ENCODE results near the gene GAS8.

- PRO-cap, 2 experiments = no peak in any of the 2 experiments
Observed at GRCh38 chr16:89270071-89271175, 52.9 kb downstream of the ZNF778 start.

- PRO-cap, 2 experiments = no peak in any of the 2 experiments
Observed at GRCh38 chr16:89281715-89282269, 64.3 kb downstream of the ZNF778 start.

GRCh38 chr16:89335771-89336231, 118.3 kb downstream of the ZNF778 start:
- PRO-cap, 2 experiments = no peak in any of the 2 experiments

GRCh38 chr16:89360777-89361688, 129.3 kb downstream of the ANKRD11 start:
- PRO-cap, 2 experiments = peak in 2 of 2 experiments; most common plus-strand start chr16:89361309 (in 2); most common minus-strand start chr16:89361014 (in 2)

- PRO-cap, 2 experiments = no peak in any of the 2 experiments
Observed at GRCh38 chr16:89400912-89401151, 89.5 kb downstream of the ANKRD11 start.

DNA sequence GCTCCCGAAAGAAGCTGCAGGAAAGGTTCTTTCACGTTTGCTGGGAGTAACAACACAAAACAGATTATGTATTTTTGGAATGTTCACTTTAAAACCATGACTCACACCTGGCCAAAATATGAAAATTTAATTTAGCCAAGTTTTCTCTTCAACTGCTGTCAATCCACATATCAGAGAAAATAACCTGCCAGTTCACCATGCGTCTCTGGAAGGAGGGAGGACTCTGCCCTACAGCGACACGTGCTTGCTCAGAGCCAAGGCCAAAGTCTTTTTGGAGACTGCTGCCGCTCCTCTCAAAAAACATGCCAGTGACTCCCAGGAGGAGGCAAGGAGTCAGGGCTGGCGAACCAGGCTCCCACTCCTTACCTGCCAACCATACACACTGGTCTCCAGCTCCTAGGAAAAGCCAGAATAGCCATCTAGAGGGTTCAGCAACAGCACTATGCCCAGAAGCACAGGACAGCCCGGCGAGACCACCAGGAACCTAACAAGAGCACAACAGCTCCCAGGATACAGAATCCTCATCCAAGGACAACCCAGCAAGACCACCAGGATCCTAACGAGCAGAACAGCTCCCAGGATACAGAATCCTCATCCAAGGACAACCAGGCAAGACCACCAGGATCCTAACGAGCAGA, 73.0 kb downstream of the ANKRD11 start:
- PRO-cap, 2 experiments = no peak in any of the 2 experiments

GRCh38 chr16:89441821-89442273, 48.5 kb downstream of the ANKRD11 start:
- PRO-cap, 2 experiments = no peak in any of the 2 experiments

DNA sequence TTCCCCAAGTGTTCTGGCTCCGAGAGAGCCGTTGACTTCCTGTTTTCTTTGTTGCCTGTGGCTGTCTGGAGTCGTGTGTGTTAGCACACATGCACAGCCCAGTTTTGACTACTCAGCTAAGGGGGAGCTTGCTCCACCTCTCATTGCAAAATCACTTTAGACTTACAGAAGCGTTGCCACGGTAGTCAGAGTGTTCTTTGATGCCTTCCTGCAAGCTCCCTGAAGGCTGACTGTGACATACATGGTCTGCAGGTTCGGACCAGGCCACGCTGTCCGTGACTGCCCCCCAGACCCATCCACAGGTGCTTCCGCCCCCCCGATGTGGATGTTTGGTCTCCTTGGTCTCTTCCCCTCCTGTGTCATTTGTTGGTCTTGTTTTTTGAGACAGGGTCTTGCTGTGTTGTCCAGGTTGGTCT, 25.9 kb upstream of the RPL13 start:
- PRO-cap, 2 experiments = peak in 2 of 2 experiments; most common plus-strand start position 184 of the sequence (in 1); most common minus-strand start position 79 of the sequence (in 2)

DNA sequence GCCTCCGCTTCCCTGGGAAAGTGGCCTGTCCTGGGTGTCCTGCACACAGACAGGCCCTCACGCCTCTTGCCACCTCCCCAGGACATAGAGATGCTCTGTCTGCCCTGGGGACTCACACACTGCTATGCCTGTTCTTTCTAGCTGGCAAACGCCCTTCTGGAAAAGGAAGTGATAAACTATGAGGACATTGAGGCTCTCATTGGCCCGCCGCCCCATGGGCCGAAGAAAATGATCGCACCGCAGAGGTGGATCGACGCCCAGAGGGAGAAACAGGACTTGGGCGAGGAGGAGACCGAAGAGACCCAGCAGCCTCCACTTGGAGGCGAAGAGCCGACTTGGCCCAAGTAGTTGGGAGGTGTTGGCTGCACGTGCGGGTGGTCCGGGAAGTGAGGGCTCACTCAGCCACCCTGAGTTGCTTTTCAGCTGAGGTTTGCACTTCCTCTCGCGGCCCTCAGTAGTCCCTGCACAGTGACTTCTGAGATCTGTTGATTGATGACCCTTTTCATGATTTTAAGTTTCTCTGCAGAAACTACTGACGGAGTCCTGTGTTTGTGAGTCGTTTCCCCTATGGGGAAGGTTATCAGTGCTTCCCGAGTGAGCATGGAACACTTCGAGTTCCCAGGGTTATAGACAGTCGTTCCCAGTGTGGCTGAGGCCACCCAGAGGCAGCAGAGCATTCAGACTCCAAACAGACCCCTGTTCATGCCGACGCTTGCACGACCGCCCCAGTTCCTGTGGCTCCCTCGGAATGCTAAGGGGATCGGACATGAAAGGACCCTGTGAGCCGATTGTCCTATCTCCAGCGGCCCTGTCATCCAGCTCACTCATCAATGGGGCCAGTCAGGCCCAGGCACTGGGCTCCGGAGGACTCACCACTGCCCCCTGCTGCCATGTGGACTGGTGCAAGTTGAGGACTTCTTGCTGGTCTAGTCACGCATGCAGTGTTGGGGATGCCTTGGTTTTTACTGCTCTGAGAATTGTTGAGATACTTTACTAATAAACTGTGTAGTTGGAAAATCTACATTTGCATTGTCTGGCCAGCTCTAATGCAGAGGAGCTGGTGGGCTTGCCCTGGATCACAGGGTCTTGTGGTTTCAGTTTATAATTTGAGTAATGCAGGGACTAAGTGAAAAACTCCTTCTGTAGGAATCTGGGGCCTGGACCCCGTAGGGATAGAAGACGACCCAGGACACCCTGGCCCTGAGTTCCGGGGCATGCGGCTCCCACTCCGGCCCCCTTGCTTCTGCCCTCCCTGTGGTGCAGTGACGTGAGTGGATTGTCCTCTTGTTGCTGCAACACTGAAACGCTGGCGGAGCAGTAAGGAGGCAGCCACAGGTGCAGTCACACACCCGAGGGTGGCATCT, 3.3 kb upstream of the RPL13 start:
- PRO-cap, 2 experiments = no peak in any of the 2 experiments

DNA sequence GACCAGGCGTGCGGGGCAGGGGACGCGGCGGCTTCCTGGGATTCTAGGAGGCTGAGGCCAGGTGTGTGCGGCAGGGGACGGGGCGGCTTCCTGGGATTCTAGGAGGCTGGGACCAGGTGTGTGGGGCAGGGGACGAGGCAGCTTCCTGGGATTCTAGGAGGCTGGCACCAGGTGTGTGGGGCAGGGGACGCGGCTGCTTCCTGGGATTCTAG, 283 bp downstream of the DPEP1 start:
- PRO-cap, 2 experiments = no peak in any of the 2 experiments

DNA sequence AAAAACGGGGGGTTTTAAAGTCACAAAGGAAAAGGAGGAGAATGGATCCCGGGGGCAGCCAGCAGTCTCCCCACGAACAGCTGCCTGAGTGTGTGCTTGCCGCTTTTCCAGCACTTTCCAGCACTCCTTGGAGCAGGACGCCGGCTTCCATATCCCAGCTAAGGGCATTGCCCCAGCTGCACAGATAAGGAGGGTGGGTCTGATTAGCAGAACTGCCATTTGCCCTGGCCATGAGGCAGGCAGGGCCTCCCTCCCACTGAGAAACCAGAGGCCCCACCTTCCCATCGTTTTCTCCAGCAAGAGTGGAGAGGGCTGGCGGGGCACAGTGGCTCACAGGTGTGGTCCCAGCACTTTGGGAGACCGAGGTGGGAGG, 19.0 kb downstream of the DPEP1 start:
- PRO-cap, 2 experiments = no peak in any of the 2 experiments

DNA sequence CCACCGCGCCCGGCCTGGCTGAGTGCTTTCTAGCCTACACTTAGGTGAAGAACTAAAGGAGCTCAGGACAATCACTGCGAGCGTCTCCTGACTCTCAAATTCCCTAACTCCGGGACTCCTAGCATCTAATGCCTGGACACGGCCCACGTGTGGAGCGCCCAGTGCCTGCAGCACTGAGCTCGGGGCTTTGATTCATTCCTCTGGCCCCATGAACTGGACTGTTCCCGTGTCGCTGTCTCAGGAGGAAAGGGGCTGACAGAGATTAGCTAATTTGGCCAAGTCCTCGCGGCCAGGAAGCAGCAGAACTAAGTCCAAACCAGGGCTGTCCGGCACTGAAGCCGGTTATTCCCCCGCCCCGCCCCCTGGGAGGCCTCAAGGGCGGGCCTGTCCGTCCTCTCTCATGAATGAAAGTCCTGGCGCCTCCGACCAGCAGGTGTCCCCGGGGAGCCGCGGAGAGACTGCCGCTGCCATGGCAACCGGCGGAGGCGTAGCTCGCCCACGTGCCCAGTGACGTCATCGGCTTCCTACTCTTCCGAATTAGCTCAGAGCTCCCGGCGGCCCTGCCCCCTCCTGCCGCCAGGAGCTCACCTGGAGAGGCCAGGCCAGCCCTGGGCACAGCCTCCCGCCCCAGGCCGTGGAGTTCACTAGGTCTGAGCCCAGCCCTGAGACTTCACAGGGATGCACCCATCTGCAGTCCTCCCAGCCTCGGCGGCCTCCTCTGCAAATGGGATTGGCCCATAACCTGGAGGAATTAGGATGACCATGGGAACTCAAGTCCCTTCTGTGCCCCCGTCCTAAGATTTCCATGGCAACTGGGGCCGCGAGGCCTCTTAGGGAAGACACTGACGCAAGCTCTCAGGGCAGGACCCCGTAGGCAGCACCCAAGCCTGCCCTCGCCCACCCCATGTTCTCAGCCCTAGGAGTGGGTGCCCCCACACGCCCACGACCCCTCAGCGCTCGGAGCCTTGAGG, 1.4 kb downstream of the SPATA2L start:
- PRO-cap, 2 experiments = no peak in any of the 2 experiments

GRCh38 chr16:89829367-89830293, 1.4 kb downstream of the SPIRE2 start:
- PRO-cap, 2 experiments = no peak in any of the 2 experiments

DNA sequence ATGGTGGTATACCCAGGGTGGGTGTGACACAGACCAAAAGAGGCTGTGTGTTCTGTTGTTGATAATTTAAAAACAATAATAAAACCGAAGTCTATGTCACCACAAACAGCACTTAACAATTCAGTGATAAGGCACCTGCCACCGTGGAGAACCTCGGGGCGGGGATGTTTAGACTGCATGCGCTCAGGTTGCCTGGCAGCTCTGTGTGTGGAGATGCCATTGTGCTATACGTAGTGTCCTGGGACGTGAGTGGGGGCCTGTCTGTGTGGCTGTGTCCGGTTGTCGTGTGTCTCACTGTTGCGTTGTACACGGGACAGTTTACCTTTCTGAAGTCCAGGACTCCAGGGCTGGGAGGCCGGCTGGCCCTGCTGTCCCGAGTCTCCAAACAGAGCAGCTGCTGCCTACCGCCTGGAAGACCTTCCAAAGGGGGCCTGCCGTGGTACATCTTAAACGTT, 18.8 kb downstream of the SPIRE2 start:
- PRO-cap, 2 experiments = no peak in any of the 2 experiments

GRCh38 chr16:89906168-89906696, 12.4 kb upstream of the MC1R start:
- PRO-cap, 2 experiments = no peak in any of the 2 experiments

DNA sequence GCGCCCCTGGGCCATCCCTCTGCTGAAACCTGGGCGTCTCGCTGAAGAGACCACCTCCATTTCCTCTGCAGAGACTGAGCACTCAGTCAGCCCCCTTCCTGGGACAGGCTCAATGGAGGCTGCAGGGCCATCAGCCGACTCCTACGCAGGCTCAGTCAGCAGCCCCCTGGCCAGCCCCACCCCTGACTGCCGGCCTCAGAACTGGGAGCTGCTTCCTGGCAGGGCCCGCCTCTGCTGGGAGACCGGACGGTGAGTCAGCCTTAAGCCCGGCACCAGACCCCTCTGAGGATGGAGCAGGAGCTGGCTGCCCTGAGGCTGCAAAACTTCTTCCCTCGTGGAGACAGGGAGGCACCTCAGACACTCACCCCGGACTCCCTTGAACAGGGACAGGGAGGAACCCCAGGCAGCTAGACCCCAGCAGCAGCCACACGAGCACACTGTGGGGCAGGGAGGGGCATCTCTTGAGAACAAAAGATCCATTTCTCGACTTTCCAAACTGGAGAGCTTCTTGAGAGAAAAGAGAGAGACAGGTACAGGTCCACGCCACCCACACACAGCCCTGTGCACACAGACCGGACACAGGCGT, 1.4 kb upstream of the TUBB3 start:
- PRO-cap, 2 experiments = no peak in any of the 2 experiments

GRCh38 chr16:89966848-89967868, 18.6 kb downstream of the DEF8 start:
- PRO-cap, 2 experiments = no peak in any of the 2 experiments

GRCh38 chr16:90001483-90002136, 17.6 kb downstream of the DBNDD1 start:
- PRO-cap, 2 experiments = no peak in any of the 2 experiments

DNA sequence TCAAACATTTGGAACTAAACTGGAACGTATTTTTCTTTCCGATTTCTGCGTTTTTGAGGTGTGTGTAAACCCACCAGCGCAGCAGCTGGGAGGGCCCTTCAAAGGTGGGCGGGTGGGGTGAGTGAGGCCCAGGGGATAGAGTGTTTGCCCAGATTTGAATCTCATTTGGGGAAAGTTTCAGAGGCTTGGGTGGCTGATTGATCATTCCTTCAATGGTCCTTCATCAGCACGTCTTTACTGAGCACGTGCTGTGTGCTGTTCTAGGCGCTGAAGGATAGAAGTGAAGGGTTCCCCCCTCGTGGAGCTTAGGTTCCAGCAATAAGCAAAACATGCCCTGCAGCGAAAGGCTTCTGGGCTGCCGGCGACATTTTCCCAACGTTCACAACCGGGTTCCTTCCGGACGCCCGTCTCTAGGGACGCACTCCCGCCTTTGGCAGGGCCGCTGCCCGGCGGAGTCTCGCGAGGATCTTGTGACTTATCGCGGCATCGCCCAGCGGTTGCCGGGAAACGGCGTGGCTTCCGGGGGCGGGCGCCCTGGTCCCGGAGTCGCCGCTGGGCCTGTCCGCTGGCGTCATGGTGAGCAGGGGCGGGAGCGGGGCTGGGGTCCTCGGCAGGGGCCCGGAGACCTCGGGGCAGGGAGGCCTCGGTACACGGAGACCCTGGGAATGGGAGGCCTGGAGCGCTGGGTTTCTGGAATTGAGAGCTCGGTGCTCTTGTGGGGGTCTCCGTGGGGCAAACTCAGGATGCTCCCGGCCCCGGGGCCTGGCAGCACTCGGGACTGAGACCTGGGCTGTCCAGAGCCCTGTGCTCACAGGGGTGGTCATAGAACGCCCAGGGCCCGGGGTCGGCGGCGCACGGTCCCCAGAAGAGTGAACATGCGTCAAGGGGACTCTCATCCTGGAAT, at the start of gene GAS8:
TSS of gene GAS8 (plus strand) at position 532 of the 904 bp plus-strand sequence.
- PRO-cap, 2 experiments = no peak in any of the 2 experiments